Hepatocyte (in vitro differentiated cells and primary cell): Measurements from ENCODE around the genes RAB33B, SCOC and UCP1.

DNA sequence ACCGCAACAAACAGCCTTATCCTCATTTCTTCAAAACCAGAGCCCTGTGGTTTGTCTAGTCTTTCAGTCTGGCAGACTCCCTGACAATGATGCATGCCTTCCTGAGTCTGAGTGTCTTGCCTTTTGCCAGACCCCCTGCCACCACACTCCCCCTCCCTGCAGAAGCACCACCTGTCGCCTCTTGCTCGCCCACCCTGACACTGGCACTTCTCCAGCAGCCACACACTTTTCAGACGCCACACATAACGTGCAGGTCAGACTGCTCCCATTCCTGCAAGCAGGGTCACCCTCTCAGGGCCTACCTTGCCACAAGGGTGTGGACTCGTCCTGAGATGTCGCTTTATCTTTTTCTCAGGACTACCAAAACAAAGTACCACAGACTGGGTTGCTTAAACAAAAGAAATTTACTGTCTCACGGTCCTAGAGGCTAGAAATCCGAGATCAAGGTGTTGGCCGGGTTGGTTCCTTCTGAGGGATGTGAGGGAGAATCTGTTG is 349.1 kb upstream of the NOCT start:
- RAMPAGE, long total RNA, result no peak
- RRBS, result no CpG with 5 or more reads among the region's 10 CpGs

GRCh38 chr4:138912366-138913121 is 103.0 kb upstream of the NOCT start:
- RAMPAGE, long total RNA, result no peak
- RRBS, result 93% methylated on average over 2 of the region's 6 CpGs

GRCh38 chr4:139007805-139008077 is 7.8 kb upstream of the NOCT start:
- RAMPAGE, long total RNA, result no peak
- RRBS, result no CpG with 5 or more reads among the region's 4 CpGs

DNA sequence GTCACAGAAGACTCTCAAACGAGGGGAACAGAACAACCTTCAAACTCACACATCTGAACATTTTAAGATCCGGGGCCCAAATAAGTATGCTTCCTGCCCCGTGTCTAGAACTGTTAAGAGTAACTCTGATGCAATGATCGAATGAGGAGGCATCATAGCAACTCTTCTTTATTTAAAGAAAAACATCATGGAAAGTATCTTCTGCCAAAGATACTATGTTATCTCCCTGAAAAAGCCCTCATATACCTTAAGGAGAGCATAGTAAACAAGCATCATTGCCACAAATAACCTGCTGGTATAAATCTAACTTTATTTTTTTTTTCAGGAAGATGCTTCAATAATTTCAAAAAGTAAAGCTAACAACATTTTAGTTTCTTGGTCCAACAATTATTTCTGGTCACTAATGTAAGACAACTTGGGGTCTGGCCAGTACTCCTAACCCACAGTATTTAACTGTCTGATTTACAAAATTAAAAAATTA is 68.2 kb downstream of the ELF2 start:
- RAMPAGE, long total RNA, result no peak
- RRBS, result no CpG with 5 or more reads among the region's 4 CpGs

DNA sequence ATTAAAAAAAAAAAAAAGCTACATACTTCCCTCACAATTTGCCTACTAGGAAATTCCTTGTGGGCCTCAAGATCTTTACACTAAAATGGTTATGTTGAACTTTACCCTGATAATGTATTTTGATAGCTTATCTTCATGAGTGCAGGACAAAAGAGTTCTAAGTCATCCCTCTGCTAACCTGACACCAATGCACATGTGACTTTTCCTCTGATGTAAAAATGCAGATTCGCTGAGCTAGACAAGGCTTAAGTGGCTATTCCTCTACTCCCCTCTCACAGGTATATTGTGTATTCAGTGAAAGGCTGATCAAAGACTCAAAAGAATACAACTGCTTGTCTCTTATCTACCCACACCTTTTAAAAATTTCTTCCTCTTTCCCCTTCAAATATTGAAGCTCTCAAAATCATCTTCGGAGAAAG is 22.4 kb downstream of the ELF2 start:
- RAMPAGE, long total RNA, result no peak
- RRBS, result no CpG with 5 or more reads among the region's 2 CpGs

DNA sequence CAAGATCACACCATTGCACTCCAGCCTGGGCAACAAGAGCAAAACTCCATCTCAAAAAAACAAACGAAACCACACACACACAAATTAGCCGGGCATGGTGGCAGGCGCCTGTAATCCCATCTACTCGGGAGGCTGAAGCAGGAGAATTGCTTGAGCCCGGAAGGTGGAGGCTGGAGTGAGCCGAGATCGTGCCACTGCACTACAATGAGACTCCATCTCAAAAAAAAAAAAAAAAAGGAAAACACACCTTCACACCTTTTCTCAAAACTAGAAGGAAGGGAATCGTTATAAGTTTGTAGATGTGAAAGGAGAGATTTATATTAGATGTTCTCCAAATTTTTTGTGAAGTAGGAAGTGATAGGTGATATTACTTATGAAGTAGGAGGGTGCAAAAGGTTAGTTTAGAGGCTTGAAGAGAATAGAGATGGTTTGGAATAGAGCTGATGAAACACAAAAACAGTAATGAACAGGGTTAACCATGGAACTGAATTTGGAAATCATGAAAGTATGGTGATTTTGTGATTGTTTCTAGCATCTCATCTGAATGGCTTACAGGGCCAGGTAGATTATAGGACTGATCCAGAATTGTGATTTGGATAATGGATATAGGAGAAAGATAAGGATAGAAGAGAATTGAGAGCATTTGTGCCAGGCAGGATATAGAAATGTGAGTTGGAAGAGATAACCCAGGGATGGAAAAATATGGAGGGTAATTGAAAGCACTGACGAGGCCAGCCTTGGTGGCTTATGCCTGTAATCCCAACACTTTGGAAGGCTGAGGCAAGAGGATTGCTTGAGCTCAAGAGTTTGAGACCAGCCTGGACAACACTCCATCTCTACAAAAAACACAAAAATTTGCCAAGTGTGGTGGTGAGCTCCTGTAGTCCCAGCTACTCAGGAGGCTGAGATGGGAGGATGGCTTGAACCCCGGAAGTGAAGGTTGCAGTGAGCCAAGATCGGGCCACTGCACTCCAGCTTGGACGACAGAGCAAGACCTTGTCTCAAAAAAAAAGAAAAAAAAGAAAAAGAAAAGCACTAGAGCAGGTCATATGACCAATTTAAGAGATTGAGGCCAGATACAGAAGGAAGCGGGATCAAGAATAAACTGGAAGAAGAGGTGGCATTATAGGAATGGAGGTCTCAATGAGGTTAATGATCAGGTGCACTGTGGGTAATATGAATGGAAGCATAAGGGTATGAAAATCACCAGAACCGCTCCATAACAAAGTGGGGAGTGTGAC is 53.5 kb upstream of the RAB33B start:
- RAMPAGE, long total RNA, result no peak
- RRBS, result no CpG with 5 or more reads among the region's 14 CpGs

GRCh38 chr4:139454064-139454253 is at the start of gene RAB33B:
TSS of gene RAB33B (plus strand) at chr4:139454121.
- RAMPAGE, long total RNA, result no peak
- RRBS, result no CpG with 5 or more reads among the region's 17 CpGs

GRCh38 chr4:139459011-139459321 is 5.0 kb downstream of the RAB33B start:
- RAMPAGE, long total RNA, result no peak
- RRBS, result no CpG with 5 or more reads among the region's 2 CpGs

- RAMPAGE, long total RNA, result no peak
- RRBS, result no CpG with 5 or more reads among the region's 9 CpGs
Measured at GRCh38 chr4:139734032-139734661, 68.5 kb downstream of the MGST2 start.

- RAMPAGE, long total RNA, result no peak
- RRBS, result no CpG with 5 or more reads among the region's 9 CpGs
Measured at GRCh38 chr4:139762434-139763180, 97.0 kb downstream of the MGST2 start.

DNA sequence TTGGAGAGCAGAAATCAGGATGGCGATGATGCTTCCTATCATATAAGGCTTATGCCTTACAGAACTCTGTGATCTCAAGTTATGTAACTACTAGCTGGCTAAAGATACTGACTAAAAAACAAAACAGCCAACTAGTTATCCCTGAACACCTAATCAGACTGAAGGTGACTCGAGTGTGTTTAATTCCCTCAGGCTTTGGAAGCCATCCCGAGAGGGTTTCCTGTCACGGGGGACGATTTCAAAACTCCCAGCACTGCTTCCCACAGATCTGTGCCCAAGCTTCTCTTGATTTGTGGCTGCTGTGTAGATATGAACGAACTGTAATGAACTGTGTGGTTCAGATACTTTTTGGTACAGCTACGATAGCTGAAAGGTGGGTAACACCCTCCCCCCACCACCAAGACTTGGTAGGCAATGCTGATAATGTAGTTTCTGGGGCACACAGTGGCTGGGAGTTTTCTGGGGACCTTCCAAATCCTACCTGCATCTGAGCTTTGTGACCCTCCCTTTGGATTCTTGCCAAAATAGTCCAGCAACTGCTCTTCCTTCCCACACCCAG is 148.7 kb downstream of the MGST2 start:
- RAMPAGE, long total RNA, result no peak
- RRBS, result no CpG with 5 or more reads among the region's 7 CpGs

- RAMPAGE, long total RNA, result no peak
- RRBS, result no CpG with 5 or more reads among the region's 15 CpGs
Measured at GRCh38 chr4:139901840-139902560, 236.4 kb downstream of the MGST2 start.

- RAMPAGE, long total RNA, result no peak
- RRBS, result no CpG with 5 or more reads among the region's 3 CpGs
Measured at GRCh38 chr4:140030086-140030574, 123.9 kb downstream of the MAML3 start.

DNA sequence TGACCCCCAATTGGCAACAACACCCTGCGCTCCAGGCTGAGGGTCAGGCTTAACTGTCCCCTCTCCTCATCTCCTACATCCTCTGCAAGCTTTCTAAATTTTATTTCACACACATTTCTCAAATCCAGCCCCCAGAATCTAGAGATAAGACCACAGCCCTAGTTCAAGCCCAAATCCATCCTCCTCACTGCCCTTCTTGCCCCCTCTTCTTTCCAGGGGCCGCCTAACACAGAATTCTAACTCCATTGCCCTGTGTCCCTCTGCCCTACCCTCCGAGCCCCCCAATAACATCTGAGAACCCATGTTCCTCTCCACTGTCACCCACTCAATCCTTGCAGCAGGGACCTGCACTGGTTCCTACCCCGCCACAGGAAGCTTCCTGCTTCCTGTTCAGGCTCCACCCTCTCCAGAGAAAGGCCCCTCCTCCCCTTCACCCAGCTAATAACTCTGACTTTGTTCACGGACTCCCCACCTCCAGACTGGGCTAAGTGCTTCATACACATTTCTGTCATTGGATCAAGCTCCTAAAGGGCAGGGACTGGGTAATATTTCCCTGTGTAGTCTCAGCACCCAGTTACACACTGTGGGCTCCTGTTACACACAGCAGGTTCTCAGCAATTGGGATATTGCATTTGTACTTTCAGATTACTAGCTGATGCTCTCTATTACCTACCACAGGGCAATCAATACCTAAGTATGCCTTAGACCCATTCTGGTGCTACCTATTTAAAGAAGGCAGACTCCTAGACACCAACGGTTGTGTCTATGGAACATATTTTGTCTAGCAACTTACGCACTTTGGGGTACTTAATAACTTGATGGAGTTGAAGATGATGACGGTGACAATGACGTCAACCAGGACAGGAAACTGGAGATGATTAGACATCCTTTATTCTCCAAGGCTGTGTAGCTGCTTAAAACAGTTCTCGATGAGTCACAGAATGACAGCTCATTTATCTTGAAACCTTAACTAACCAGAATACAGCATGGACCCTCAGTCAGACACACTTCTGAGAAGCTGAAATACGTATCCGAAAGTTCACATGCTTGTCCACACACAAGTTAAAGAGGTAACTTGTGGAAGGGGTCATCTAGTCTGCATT is 58.2 kb downstream of the MAML3 start:
- RAMPAGE, long total RNA, result no peak
- RRBS, result no CpG with 5 or more reads among the region's 12 CpGs

GRCh38 chr4:140212931-140213607 is 59.1 kb upstream of the MAML3 start:
- RAMPAGE, long total RNA, result no peak
- RRBS, result no CpG with 5 or more reads among the region's 8 CpGs

- RAMPAGE, long total RNA, result start-site peak on the plus strand at chr4:140373640-140373695, 278 and 57 reads in 2 replicates
- RRBS, result 1% methylated on average over 15 of the region's 70 CpGs
Measured at GRCh38 chr4:140373229-140374331, at the start of gene SCOC. TSS of gene SCOC (plus strand) at chr4:140373646.

- RAMPAGE, long total RNA, result no peak
- RRBS, result under 1% methylated on average over 18 of the region's 59 CpGs
Measured at GRCh38 chr4:140568706-140569377, at the start of gene UCP1. TSS of gene UCP1 (minus strand) at chr4:140568961.

DNA sequence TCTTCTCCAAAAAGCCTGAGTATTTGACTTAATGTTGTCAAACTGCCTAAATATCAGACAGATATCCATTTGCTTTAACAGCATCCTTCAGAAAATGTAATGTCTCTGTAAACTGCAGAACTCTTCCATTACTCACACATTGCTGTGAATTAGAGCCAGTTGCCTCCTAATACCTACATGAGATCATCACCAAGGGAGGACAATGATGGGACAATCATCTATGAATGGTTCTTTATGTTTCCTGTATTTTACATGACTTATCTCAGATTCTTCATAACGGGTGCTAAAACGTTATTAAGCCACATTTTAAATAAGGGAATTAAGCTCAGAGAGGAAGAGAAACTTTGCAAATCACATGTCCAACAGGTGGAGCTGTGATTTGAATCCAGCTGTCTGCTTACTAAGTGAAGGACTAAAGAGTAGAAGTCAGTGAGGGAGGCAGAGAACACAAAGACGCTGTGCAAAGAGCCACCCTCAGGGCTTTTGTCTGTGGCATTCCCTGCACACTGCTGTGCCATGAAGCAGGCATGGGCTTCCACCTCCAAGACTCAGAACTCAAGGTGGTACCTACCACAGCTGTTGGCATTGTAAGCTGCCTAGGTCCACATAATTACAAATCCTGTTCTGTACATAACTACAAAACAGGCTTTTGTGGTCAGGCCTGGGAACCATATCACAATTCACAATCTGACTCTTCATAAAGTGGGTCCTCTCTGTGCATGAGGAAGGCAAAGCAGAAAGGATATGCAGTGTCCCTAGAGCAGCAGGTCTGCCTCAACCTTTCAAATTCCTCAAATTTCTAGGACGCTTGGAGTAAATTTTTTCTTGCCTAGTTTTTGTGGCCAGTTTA is 12.9 kb downstream of the TBC1D9 start:
- RAMPAGE, long total RNA, result no peak
- RRBS, result no CpG with 5 or more reads among the region's 4 CpGs

DNA sequence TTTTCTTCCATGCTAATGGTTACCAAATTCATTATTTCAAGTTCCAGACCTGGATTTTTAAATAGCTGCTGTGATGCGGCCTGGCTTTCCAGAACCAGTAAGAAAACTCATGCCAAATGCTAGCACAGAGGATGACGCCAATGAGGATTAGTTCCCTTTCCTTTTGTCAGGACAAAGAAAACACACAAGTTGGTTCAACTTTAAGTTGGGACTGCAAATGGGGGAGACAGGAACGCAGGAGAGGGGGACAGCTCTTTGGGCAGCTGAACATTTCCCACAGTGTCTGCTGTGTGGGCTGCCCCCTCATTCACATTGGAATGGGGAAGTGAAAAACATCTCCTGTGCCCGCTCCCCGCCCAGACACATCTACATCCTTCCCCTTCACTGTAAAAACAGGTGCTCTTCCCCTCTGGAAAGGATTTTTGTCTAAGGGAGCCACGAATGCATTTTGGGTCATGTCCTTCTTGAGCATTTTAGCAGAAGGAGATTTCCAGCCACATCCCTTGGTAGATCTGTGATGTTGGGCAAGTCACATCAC is 44.4 kb upstream of the TBC1D9 start:
- RAMPAGE, long total RNA, result no peak
- RRBS, result no CpG with 5 or more reads among the region's 6 CpGs

DNA sequence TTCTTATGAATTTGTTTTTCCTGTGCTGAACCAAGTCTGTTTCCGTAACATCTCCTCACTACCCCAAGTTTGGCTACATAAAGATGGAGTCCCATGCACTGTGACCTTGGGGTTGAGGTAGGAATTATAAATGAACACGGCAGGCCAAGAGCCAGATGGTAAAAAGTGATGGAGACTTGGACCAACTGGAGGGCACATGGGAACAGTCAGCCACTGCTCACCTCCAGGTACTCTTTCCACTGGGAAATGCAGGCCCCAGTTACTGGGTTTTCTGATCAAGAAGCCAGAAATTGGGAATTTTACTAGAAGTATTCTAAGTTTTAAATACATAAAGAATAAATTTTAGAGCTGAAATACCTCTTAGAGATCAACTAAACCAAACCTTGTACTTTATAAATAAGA is 6.8 kb downstream of the RNF150 start:
- RAMPAGE, long total RNA, result no peak
- RRBS, result no CpG with 5 or more reads among the region's 2 CpGs